Measurements from ENCODE around the gene MRPS25.

- PRO-cap, result no peak
- RAMPAGE, long total RNA, 4 experiments, result no peak in any of the 4 experiments
These were observed 12.7 kb downstream of the WNT7A start for GRCh38 chr3:13867130-13867596.

DNA sequence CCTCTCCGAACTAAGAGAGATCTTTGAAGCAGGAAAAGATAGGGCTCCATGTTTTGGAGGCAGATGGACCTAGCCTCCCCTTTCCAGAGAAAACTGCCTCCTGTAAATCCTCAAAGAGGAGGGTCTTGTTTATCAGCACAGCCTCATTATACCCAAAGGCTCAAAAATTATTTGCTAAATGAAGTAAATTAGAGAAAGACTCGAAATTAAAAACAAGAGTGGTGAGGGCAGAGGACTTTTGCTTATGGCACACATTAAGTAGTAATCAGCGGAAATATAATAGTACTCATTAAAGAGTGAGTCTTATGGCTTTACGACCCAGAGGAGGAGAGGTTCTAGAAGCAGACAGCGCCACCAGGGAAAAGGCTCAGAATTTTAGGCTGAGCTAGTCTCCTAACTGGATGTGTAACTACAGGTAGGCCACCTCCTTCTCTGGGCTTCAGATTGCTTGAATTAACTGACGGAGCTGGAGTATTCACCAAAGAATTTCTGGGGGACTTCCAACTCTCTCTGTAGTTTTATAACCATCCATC is 1.5 kb downstream of the CHCHD4 start:
- PRO-cap, result no peak
- RAMPAGE, long total RNA, 4 experiments, result no peak in any of the 4 experiments

DNA sequence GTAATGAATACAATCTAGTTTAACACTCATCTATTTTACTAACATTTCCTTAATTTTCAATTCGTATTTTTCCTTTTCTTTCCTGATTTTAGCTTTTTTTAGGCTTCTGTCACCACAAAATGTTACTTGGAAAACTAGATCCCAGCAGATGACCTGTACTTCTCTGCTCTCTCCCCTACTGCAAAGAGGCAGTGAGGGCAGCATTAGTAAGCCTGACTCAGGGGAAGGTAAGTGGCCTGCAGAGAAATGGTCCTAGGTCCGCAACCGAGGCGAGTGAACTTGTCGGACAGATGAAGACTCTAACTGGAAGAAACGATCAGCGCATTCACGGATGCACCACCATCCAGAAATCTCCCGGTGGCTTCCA is 20.4 kb downstream of the TMEM43 start:
- PRO-cap, result no peak
- RAMPAGE, long total RNA, 4 experiments, result no peak in any of the 4 experiments

- PRO-cap, result no peak
- RAMPAGE, long total RNA, 4 experiments, result no peak in any of the 4 experiments
These were observed 26.7 kb downstream of the XPC start for GRCh38 chr3:14151578-14152201.

DNA sequence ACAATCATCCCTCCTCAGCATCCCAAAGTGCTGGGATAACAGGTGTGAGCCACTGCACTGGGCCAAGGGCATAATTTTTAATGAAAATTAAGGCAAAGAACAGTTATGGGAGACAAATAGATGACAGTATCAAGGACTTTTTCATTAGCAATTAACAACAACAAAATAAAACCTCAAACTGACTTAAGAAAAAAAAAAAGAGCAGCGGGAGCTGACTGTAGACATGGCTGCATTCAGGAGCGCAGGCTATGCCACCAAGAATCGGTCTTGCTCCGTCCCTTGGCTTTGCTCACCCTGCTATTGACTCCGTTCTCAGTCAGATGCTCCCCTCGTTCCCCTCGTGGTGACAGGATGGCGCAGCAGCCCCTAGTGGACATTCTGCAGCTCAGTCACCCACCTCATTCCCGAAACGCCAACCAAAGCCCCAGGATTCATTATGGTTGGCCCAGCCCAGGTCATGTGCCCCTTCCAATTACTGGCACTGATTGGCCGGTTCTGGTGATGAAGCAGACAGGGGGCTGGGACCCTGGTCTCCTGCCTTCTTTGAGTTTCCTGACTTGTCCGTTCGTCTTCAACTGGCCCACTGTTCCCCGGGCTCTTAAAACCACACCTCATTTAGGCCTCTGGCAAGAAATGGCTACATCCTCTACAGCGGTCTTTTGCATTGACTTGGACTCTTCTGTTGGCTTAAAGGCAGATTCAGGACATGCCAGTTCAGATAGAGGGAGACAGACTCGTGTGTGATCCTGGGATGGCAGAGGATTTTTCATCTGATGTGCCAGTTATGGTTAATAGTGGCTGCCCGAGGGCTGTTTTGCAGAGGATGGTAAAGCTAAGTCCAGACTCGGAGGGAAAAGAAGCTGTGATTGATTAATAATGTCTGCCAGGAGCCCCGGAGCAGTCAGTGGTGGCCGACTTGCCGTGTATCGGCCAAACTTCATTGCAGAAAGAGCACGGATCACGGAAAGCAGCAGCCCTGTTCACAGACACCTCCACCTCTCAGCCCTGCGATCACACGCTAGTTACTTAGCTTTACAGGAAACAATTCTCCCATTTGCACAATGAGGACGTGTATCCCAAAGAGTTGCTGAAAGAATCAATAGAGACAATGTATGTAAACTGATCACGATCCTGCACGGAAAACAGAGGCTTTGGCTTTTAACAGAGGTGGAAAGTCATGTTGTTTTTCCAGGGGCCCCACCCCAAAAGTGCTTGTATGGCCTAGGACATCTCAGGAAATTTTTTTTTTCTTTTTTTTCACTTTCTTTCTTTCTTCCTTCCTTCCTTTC is 37.8 kb downstream of the LSM3 start:
- PRO-cap, result no peak
- RAMPAGE, long total RNA, 4 experiments, result no peak in any of the 4 experiments

DNA sequence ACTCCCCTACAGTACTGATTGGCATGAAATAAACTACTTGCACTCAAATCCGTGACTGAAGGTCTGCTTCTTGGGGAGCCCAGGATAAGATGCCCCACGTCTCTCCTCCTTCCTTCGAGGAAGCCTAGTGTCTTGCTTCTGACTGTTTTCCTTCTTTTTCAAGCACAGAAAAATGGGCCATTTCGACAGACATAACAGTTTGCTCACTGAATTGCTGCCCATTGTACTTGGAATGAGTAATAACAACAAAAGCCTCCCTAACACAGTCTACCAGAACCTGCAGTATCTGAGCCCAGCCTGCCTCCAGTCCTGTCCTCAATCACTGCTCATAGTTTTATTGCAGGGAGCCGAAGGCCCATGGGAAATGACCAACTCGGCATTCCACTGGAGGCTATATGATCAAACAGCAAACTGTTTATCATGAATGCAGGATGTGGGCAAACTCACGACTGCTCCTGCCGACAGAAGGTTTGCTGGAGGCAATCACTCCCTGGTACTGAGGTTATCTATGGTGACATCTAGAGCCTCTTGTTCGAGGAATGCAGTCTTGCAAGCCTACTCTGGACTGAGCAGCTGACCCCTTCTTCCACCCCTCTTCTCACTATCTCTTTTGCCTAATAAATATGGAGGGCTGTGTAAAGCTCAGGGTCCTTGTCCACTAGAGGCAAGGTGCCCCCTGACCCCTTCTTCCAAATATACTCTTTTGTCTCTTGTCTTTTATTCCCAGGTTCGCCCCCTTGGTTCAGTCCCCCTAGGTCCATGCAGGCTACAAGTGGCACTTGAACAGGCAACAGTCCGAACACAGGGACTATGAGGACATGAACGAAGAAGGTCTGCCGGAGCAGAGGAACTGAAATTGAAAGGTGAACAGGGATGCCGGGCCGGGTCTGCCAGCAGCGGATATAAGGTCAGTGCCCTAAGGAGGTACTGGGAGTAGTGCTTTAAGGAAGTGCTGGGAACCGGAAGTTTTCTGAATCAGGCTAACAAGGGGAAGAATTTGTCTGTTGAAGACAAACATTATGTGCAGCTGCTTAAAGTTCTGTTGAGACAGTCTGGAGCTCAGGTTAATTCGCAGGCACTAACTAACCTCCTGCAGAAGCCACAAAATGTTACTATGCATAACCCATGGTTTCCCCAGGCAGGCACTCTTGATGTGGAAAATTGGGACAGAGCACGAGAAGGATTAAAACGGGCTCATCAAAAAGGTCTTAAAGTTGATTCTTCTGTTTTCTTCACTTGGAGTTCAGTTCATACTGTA is 46.5 kb downstream of the LSM3 start:
- PRO-cap, result no peak
- RAMPAGE, long total RNA, 4 experiments, result no peak in any of the 4 experiments

DNA sequence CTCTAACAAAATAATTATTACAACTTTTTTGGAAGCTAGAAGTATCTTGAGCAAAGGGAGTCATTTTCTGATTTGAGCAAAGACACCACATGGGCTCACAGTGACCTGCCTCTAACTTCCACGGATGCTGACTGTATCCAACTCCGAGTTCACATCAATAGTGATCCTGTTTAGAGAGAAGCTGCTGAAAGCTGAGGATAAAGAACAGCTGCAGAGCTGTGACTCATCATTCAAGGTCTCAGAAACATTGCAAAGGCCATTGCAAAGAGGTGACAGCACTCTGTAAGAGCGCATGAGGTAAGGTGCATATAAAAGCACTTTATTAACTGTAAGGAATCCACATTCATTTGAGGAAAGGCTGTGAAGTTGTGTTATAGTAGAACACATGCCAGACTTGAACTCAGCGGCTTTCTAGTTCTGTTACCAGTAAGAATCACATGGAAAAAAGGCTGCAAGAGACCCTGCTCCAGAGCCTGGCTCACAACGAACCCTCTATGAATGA is 111.0 kb downstream of the LSM3 start:
- PRO-cap, result no peak
- RAMPAGE, long total RNA, 4 experiments, result no peak in any of the 4 experiments

DNA sequence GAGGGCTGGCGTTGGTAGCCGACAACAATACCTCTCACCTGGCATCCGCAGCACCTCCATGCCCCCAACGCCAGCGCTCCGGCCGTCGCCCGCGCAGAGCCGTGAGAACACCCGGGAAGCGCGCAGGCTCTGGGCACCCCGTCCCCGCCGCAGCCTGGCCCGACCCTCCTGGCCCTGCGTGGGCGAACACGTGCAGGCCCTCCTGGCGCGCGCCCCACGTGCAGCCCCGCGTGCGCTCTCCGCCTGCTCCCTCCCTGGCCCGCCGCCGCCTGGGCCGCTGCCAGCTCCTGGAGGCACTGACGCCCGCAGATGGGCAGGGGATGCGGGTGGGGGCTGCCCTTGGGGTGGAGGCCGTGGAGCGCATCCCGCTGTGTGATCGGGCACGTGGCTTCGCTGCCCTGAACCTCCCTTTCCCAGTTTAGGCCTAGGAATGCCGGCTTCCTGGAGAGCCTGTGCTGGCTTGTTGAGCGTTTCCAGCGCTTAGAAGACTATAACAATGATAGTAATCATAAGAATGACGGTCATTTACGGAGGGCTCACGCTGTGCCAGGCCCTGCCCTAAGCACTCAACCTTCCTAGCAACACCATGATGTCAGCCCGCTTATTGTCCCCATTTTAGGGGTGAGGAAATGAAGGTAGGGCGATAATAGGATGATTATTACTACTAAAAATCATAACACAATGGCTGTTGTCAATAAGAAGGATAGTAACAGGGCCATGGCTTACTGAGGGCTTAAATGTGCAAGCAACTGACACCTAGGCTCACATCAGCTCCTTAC is 104.5 kb upstream of the SLC6A6 start:
- PRO-cap, result no peak
- RAMPAGE, long total RNA, 4 experiments, result no peak in any of the 4 experiments

GRCh38 chr3:14403940-14404609 is 1.7 kb downstream of the SLC6A6 start:
- PRO-cap, result no peak
- RAMPAGE, long total RNA, 4 experiments, result no peak in any of the 4 experiments

GRCh38 chr3:14434118-14435276 is 32.1 kb downstream of the SLC6A6 start:
- PRO-cap, result no peak
- RAMPAGE, long total RNA, 4 experiments, result no peak in any of the 4 experiments

DNA sequence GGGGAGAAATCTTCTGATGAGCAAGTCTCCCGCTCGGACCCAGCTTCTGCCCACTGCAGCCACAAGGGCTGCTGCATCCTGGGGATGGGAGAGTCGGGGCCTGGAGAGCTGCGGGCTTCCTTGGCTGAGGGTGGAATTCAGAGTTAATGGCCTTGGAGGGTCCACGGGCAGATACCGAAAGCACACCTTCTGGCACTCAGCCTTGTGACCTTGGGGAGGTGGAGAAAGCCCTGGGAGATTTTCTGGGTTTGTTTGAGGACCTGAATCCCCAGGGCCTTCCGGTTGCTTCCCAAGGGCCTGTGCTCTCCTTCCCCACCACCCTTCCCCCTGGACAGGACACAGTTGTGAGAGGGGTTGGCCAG is 64.5 kb downstream of the SLC6A6 start:
- PRO-cap, result no peak
- RAMPAGE, long total RNA, 4 experiments, result no peak in any of the 4 experiments

DNA sequence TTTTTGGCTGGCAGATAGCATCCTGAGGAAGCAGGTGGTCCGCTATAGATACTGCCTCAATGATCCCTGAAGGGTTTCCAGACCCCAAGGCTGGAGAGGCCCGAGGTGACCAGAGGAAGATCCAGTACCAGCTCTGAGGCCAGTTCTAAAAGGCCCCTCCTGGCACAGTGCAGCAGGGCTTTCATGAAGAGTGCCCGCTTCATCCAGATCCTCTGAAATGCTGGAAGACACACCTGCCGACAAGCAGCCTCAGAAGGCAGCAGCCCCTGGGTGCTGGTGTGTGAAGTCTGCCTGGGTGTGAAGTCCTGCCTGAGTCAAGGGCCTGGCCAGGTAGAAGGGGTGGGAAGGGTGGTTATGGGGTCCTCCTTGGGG is 14.8 kb downstream of the FGD5 start:
- PRO-cap, result no peak
- RAMPAGE, long total RNA, 4 experiments, result no peak in any of the 4 experiments

- PRO-cap, result no peak
- RAMPAGE, long total RNA, 4 experiments, result no peak in any of the 4 experiments
These were observed 60.5 kb downstream of the FGD5 start for GRCh38 chr3:14879056-14879824.

- PRO-cap, result no peak
- RAMPAGE, long total RNA, 4 experiments, result no peak in any of the 4 experiments
These were observed 10.5 kb downstream of the NR2C2 start for GRCh38 chr3:14957749-14958383.

DNA sequence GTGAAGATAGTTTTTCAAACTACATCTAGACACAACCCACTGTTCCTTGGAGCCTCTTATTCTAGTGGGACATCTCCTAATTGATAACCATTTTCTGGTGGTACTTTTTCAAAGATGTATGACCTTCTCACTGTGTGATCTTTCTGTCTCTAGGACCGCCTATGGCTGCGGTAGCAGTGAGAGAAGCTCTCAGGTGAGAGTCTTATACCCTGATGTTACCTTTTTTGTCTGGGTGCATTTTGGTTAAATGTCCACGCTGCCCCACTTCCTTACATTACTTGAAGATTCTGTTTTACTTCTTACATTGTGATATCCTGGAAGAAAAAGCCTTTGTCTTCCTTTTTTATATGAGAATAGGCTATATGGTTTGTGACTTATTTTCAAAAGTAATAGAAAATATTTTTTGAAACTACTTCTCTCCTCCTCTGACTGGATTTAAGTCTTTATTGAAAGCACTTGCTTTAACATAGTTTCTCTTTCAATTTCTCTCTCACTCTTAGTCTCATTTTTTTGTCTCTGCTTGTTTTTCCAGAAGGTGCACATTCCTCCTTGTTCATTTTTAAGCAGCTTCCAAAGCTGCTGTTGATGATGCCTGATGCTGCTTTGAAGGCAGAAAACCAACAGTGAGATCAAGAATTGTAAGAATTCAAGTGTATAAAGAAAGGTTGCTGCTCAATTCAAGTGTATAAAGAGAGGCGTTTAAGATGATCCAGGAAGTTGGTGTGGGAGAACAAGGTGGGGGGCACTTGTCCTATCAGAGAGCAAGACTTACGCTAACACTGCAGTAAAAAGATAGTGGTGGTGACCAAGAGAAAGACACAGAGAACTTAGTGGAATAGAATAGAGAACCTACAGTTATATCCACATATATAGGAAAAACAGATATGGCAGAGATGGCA is 11.9 kb downstream of the NR2C2 start:
- PRO-cap, result no peak
- RAMPAGE, long total RNA, 4 experiments, result no peak in any of the 4 experiments

DNA sequence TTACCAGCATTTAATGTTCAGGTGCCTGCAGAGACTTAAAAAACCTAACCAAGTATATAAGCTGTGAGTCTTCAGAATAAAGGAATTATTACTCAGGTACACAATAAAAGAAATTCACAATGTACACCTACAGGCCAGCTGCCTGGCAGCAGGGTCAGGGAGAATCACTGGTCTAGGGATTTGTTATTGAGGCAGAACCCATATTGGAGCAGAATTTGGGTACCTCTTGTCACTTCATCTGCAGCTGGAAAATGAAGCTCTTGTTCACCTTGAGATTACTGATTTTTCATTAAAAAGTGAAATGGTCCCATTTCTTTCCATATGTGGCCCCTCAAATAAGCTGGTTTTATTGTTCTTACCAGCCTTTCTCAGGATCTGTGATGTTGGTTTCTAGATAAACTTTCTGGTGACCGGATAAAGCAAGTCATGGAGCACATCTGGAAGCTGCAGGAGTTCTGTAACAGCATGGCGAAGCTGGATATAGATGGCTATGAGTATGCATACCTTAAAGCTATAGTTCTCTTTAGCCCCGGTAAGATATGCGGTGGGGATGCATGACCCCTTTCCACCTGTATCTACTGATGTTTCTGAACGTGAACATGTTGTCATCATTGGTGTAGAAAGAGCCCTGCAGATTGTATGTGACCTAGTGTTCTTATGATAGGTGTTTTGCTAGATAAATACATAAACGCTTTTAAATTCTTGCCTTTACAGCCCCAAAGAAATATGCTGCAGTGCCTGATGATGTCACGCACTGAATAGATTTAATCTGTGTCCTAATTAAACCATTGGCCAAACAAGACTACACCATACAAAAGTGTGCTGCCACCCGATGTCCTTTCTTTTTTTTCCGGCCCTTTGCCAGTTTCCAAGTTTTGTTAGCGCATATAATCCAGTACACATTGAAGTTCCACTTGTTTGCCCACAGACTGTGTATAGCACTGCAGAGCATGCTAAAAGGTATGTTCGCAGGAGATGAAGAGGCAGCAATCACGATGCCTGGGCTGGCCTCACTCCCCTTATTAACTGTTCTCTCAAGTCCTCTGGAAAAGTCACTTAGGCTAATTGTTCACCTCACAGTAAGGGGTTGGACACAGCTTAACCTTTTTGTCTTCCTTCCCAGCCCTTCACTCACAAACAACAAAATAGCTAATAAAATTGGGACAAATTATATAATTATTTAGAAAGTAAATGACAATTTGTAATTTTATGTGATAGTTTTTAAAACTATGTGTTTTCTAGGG is 27.1 kb downstream of the MRPS25 start:
- PRO-cap, result no peak
- RAMPAGE, long total RNA, 4 experiments, result no peak in any of the 4 experiments

GRCh38 chr3:15045501-15046149 is 19.5 kb downstream of the MRPS25 start:
- PRO-cap, result no peak
- RAMPAGE, long total RNA, 4 experiments, result no peak in any of the 4 experiments

GRCh38 chr3:15064696-15065629 is at the start of gene MRPS25:
MRPS25 (minus strand) TSS chr3:15065315.
- PRO-cap, result no peak
- RAMPAGE, long total RNA, 4 experiments, result start-site peak on the minus strand in 4 of 4 experiments, at chr3:15065248-15065317 at its widest, 171 to 454 reads per replicate

GRCh38 chr3:15082040-15082813 is 16.7 kb downstream of the RBSN start:
- PRO-cap, result no peak
- RAMPAGE, long total RNA, 4 experiments, result no peak in any of the 4 experiments

DNA sequence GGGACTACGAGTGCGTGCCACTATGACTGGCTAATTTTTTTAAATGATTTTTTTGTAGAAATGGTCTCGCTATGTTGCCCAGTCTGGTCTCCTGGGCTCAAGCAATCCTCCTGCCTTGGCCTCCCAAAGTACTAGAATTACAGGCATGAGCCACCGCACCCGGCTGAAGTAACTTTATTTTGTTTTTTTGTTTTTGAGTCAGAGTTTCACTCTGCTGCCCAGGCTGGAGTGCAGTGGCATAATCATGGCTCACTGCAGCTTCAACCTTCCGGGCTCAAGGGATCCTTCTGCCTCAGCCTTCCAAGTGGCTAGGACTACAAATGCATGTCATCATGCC is 5.5 kb downstream of the RBSN start:
- PRO-cap, result no peak
- RAMPAGE, long total RNA, 4 experiments, result no peak in any of the 4 experiments